Epithelial cell of proximal tubule (primary cell): ENCODE measurements around a stretch of chr6.

DNA sequence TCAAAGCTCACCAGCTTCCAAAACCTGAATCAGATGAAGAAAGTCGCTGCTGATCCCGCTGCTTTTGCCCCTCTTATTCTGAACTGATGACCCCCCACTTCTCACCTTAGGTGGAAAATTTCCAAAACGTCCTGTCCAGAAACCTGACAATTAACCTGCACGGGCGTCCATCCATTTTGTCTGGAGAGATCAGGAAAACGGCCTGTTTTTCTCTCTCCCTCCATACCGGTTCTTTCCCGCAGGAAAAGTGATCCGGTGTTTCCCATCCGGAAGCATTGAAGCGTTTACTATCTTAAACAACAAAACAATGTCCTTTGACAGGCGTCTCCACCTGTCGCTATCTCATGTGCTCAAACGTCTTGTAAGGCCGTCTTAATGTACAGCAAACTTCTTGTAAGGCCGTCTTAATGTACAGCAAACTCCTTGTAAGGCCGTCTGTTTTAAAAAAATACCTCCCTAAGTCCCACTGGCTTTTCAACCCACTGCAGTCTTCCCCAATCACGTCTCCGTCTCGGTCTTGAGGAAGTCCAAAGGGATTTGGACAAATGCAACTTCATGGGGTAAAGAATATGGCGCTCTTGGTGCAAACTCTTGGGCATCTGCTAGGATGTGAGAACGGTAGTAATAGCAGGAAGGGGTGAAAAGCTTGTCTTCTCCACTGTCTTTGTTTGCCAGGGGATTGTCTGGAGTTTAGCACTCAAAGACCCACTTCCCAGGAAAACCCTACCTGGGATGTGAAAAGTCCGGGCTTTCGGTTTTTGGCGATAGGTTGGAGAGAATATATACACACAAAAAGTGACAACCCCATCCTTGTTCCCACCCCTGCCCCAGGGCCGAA lies 29.9 kb upstream of the TRIM27 start:
- RAMPAGE, long total RNA = no peak
- RRBS = no CpG with 5 or more reads among the region's 26 CpGs

DNA sequence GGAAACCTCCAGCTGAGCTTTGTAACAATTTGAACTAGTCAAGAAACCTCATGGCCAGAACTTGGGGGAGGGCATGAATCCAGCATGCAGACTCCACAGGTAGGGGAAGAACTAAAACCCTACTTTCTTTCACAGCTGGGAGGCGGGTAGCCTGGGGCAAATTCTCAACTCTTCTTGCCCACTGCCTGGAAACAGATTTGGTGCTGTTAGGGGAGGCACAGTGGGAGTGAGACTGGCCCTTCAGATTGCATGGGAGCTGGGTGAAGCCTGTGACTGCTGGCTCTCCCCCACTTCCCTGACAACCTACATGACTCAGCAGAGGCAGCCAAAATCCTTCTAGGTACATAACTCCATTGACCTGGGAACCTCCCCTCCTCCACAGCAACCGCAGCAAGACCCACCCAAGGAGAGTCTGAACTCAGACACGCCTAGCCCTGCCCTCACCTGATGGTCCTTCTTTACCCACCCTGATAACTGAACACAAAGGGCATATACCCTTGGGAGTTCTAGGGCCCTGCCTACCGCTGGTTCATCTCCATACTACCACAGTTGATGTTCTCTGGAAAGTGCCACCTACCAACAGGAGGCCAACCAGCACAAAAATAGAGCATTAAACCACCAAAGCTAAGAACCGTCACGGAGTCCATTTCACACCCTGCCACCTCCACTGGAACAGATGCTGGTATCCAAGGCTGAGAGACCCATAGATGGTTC lies 37.2 kb upstream of the TRIM27 start:
- RAMPAGE, long total RNA = no peak
- RRBS = no CpG with 5 or more reads among the region's 6 CpGs

GRCh38 chr6:29633626-29633970 lies 615 bp upstream of the GABBR1 start:
- RAMPAGE, long total RNA = no peak
- RRBS = no CpG with 5 or more reads among the region's 6 CpGs

- RAMPAGE, long total RNA = no peak
- RRBS = no CpG with 5 or more reads among the region's 28 CpGs
Measured at GRCh38 chr6:29636149-29636653, 3.2 kb upstream of the GABBR1 start.

GRCh38 chr6:29680268-29680865 lies 585 bp downstream of the ZFP57 start:
- RAMPAGE, long total RNA = no peak
- RRBS = 53% methylated on average over 1 of the region's 30 CpGs

DNA sequence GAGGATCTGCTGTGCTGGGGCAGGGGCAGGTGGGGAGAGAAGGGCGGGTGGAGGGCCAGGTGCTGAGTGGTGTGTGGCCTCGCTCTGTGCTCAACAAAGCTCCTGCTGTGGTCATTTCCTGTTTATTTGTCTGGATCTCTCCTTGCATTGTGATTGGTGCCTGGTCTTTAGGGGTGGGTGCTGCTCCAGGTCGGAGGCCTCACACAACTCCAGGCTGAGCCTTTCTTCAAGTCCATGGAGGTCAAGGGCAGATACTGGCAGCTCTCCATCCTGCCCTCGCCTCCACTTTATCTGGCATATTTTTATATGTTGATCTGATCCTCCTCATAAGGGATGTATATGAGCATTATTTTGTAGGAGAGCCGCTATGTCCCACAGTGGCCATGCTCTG lies 36.2 kb downstream of the HLA-F start:
- RAMPAGE, long total RNA = no peak
- RRBS = no CpG with 5 or more reads among the region's 5 CpGs

GRCh38 chr6:29790544-29791173 lies 37.0 kb upstream of the HLA-G start:
- RAMPAGE, long total RNA = no peak
- RRBS = no CpG with 5 or more reads among the region's 5 CpGs

DNA sequence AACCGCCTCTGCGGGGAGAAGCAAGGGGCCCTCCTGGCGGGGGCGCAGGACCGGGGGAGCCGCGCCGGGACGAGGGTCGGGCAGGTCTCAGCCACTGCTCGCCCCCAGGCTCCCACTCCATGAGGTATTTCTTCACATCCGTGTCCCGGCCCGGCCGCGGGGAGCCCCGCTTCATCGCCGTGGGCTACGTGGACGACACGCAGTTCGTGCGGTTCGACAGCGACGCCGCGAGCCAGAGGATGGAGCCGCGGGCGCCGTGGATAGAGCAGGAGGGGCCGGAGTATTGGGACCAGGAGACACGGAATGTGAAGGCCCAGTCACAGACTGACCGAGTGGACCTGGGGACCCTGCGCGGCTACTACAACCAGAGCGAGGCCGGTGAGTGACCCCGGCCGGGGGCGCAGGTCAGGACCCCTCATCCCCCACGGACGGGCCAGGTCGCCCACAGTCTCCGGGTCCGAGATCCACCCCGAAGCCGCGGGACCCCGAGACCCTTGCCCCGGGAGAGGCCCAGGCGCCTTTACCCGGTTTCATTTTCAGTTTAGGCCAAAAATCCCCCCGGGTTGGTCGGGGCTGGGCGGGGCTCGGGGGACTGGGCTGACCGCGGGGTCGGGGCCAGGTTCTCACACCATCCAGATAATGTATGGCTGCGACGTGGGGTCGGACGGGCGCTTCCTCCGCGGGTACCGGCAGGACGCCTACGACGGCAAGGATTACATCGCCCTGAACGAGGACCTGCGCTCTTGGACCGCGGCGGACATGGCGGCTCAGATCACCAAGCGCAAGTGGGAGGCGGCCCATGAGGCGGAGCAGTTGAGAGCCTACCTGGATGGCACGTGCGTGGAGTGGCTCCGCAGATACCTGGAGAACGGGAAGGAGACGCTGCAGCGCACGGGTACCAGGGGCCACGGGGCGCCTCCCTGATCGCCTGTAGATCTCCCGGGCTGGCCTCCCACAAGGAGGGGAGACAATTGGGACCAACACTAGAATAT lies 613 bp downstream of the HLA-A start:
- RAMPAGE, long total RNA = no peak
- RRBS = 5% methylated on average over 29 of the region's 94 CpGs

DNA sequence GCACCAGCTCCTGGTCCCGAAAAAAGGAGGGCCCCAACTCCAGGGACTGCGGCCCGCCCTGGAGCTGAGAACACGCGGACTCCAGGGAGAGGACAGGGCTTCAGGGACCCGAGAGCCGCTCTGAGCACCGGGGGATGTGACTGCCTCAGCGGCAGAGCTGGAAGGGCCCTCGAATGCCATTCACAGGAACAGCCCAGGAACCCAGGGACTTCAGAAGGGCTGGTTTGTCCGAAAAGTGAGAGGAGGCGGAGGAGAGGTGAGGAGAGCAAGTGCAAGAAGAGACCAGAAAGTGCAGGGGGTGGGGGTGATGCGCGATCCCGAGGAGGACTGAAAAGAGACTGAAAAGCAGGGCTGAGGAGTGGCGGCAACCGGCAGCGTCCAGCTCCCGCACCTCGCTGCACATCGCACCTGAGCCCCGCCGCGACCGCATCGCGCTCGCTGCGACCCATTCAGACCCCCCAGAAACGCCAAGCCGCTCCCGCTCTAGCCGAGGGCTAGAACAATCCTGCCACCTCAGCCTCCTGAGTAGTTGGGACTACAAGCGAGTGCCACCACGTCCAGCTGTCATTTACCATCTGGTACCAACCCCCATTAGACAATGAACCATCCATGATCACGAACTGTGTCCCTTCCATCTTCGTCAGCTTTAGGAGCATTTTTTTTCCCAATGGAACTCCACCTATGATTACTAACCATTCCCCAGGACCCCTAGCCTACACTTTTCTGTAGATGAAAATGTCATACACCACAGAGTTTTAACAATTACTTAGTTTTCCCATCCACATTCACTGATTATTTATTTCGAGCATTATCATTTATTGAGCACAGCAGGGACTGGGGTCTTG lies 33.2 kb downstream of the HLA-A start:
- RAMPAGE, long total RNA = no peak
- RRBS = no CpG with 5 or more reads among the region's 38 CpGs

DNA sequence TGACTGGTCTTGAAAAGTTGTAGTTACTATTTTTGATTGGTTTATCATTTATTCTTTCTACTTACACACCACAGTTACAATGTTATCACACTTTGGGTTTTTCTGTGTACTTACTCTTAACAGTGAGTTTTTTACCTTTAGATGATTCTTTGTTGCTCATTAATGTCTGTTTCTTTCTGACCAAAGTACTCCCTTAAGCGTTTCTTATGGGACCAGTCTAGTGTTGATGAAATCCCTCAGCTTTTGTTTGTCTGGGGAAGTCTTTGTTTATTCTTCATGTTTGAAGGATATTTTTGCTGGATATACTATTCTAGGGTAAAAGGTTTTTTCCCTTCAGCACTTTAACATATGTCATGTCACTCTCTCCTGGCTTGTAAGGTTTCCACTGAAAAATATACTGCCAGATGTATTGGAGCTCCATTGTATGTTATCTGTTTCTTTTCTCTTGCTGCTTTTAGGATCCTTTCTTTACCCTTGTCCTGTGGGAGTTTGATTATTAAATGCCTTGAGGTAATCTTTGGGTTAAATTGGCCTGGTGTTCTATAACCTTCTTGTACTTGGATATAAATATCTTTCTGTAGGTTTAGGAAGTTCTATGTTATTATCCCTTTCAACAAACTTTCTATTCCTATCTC lies 40.7 kb upstream of the TRIM39 start:
- RAMPAGE, long total RNA = no peak
- RRBS = no CpG with 5 or more reads among the region's 1 CpG

DNA sequence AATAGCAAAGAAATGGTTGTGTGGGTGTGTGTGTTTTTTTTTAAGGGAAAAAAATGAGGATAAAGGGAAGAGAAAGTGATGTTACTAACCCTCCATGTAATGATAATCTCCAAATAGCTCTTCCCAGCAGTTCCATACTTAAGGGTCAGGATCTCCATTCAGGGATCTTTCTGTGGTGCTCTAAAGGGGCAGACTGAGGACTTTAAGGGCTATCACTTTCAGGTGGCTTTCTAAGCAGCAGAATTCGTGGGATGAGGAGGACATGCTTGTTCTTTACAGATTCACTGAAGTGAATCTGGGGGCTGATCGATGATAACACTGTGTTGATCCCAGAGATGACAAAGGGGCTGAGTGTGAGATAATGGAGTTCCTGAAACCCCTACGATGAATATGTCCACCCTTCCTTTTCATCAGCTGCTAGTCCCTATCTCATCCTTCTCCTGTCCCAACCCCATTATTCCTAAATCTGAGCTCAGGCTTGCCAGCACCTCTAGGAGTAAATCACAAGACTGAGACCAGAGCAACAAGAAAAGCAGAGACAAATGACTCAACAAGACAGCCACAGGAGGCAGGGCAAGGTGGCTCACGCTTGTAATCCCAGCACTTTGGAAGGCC lies 16.8 kb upstream of the TRIM39 start:
- RAMPAGE, long total RNA = no peak
- RRBS = no CpG with 5 or more reads among the region's 4 CpGs

- RAMPAGE, long total RNA = no peak
- RRBS = no CpG with 5 or more reads among the region's 3 CpGs
Measured at GRCh38 chr6:30327806-30328205, 1.1 kb downstream of the TRIM39 start.

- RAMPAGE, long total RNA = no peak
- RRBS = no CpG with 5 or more reads among the region's 18 CpGs
Measured at GRCh38 chr6:30491939-30493052, 3.0 kb downstream of the HLA-E start.

DNA sequence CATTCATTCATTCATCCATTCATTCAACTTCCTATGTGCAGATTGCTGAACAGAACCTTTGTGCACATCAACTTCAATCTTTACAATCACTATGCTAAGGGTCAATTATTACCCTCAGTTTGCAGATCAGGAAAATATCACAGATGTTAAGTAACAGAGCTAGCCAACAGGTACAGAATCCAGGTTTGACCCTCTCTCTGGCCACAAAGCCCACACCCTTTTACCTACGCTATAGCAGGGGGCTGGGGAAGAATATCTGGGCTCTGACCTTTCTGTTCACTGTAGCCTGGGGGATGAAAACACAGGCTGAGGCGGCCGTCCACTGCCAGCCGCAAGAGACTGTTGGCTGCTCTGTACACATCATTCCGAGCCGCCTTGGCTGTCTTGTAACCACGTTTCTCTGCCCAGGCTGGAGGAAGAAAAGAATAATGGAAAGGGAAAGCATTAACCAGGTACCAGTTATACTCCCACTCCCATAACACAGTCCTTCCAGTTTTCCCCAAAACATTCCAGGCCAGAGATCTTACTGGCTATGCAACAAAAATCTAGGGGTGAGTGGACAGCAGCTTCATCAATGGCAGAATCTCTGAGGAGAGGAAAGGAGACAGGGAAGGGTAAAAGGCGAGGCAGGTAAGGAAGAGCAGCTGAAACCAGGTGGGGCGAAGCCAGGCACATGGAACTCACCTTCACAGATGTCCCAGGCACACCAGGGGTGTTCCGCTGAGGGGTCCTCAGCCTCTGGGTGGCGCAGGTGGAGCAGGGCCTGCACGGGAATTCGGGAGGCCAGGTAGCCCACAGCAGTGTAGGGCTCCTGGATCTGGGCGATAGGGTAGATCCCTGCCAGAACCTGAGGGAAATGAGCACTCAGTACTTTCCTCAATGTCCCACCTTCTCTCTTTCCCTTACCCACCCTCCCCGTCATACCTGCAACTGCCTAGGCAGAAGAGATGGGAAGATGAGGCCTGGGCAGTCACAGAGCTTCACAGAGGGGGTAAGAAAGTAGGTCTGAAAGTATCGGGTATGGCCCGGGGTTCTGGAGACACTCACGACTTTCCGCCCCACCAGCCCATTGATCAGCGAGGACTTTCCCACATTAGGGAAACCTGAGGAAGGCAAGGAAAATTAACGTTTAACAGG lies 9.5 kb downstream of the GNL1 start:
- RAMPAGE, long total RNA = no peak
- RRBS = no CpG with 5 or more reads among the region's 21 CpGs

DNA sequence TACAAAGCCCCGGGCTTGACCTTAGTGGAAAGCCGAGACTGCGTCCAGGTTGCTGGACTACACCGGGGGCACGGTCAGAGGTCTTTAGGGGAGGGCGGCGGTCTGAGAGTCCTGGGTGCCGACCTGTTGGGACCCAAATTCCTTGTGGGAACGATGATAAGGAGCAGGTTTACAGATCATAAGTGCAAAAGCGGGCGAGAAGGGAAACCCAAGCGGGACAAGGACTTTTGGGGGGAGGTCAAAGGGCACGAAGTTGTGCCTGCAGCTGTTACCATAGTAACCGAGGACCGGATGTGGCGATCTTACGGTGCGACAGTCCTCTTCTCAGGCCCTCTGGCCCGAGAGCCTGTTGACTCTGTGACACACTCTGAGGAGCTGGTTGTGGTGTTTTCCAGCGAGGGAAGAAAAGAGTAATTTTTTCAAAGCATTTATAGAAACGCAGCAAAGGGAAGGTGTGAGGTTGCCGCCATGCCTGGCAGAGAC lies 373 bp upstream of the PRR3 start:
- RAMPAGE, long total RNA = no peak
- RRBS = 3% methylated on average over 4 of the region's 22 CpGs

- RAMPAGE, long total RNA = no peak
- RRBS = no CpG with 5 or more reads among the region's 7 CpGs
Measured at GRCh38 chr6:30612321-30613320, 4.4 kb downstream of the PPP1R10 start.

GRCh38 chr6:30618411-30618979 lies 855 bp downstream of the MRPS18B start:
- RAMPAGE, long total RNA = no peak
- RRBS = no CpG with 5 or more reads among the region's 7 CpGs

DNA sequence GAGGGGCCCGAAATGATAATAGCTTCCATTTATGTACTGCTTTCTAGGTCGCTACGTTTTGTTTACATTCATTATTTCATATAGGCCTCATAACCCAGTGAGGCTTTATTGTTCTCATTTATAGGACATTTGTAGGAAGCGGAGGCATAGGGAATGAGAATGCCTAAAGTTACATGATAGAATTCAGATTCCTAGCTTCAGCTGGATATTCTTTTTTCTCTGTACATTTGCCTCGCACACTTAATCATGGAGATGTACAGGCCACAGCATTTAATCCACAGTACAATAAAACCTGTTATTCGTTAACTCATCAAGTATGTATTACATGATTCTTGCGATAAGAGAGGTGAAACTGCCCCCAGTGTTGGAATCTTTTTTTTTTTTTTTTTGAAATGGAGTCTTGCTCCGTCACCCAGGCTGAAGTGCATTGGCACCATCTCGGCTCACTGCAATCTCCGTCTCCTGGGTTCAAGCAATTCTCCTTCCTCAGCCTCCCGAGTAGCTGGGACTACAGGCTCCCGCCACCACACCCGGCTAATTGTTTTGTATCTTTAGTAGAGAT lies 1.2 kb downstream of the C6orf136 start:
- RAMPAGE, long total RNA = no peak
- RRBS = no CpG with 5 or more reads among the region's 13 CpGs

DNA sequence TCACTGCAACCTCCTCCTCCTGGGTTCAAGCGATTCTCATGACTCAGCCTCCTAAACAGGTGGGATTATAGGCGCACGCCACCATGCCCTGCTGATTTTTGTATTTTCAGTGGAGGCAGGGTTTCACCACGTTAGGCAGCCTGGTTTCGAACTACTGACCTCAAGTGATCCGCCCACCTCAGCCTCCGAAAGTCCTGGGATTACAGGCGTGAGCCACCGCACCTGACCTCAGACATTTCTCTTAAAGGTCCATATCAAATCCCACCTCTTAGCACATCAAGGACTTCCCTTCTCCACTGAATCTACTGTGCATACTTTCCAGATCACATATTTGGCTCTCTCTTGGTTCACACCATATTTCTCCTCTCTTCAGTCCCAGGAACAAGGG lies 12.0 kb downstream of the C6orf136 start:
- RAMPAGE, long total RNA = no peak
- RRBS = no CpG with 5 or more reads among the region's 9 CpGs

DNA sequence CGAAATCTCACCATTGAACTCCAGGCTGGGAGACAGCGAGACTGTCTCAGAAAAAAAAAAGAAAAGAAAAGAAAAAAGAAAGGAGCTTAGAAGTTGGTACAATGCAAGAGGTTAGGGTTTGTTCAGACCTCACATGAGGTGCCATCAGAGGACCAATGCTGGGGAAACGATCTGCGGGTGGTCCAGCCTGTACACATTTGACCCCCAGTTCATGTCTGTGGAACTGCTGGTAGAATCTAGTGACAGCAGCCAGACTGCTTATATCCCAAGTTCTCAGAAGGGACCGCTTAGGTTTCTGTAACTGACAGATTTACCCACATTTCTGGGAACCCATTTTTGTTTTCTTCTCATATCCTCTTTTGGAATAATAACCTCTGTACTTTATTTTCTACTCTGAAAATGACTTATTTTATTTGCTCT lies 4.7 kb downstream of the PPP1R18 start:
- RAMPAGE, long total RNA = no peak
- RRBS = no CpG with 5 or more reads among the region's 5 CpGs